RPMI7951 (cell line): ENCODE results near the genes ZNF282, KRBA1 and ATP6V0E2.

GRCh38 chr7:149195067-149196225, at the start of gene ZNF282:
TSS of gene ZNF282 (plus strand) at chr7:149195546.
- RAMPAGE, long total RNA: no peak

- RAMPAGE, long total RNA: no peak
Observed at GRCh38 chr7:149196691-149197111, 1.4 kb downstream of the ZNF282 start.

DNA sequence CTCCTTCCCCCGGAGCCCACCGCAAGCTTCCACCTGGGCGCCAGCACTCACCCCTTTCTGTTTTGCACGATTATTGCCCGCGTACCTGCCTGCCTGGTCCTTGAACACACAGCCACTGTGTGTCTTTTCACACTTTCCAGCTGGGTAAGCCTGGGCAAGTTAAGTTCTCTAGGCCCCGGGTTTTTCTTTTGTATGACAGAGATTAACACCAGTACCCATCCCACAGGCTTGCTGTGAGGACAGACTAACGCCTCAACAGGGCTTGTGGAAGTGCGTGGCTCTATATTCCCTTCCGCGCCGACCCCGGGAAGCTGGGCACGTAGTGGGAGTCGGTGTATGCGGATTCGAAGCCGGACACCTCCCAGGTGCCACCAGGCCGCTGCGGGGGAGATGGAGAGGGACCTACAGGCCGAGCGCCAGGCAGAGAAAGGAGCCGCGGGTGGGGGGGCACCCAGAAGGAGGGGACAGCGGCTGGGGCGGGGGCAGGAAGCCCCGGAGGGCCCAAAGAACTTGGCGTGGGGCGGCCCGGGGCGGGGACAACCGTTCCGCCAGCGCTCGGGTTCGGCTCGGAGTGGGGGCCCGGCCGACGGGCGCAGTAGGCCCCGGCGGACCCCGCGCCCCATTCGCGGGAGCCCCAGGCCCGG, 731 bp downstream of the ZNF746 start:
- RAMPAGE, long total RNA: no peak

GRCh38 chr7:149582397-149583392, 85.1 kb upstream of the ZNF746 start:
- RAMPAGE, long total RNA: no peak

DNA sequence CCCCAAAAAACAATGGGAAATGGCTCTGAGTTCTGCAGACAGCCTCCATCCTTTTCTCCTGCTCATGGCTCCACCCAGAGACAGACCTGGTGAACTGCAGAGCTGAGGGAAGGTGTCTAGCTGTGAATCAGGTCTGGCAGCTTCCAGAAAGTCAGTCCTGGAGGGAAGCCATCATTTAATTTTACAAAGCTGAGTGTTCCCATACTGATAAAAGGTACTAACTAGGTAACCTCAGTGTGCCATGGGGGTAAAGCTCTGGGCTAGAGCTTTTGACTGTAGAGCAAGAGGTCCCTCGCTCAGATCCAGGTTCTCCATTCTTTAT, 101.4 kb upstream of the ZNF746 start:
- RAMPAGE, long total RNA: no peak

DNA sequence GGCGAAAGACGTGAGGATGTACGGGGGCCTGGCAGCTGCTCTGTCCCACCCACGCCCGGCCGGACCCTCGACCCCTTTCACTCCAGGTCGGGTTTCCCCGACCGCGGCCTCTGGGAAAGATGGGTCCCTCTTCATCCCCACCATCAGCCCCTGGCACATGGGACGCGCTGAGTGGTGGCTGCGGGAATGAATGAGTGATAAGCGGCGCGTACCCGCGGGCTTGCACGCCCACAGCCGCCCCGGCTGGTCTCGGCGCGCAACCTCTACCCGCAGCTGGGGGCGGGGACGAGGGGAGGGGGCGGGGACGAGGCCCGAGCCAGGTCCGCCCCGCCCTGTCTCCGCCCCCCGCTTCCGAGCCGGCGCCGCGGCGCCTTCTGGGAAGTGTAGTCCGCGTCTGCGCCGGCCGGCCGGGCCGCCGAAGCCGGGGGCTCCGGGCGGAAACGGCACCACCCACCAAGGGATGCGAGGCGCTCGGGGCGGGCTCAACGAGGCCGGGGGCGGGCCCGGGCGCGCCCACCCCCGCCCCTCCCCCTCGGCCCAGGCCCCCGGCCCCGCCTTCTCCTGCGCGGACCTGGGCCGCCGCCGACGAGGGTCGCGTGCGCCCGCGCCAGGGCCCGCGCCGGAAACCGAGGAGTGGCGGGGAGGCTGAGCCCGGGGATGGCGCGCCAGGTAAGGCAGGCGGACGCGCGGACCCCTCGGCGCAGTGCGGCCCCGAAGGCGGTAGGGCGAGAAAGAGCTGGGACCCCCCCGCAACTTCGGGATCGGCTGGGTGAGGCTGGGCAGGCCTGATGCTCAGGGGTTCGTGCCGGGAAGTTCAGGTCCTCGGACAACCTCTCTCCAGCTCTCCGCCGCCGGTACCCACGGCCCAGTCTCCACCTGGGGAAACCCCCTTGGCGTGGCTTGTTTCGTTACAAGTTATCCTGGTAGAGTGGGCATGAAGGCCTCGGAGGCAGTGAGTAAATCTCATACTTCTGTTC, at the start of gene KRBA1:
Gene KRBA1, plus strand, starts transcription at position 554 of the 977 bp plus-strand sequence.
- RAMPAGE, long total RNA: no peak

DNA sequence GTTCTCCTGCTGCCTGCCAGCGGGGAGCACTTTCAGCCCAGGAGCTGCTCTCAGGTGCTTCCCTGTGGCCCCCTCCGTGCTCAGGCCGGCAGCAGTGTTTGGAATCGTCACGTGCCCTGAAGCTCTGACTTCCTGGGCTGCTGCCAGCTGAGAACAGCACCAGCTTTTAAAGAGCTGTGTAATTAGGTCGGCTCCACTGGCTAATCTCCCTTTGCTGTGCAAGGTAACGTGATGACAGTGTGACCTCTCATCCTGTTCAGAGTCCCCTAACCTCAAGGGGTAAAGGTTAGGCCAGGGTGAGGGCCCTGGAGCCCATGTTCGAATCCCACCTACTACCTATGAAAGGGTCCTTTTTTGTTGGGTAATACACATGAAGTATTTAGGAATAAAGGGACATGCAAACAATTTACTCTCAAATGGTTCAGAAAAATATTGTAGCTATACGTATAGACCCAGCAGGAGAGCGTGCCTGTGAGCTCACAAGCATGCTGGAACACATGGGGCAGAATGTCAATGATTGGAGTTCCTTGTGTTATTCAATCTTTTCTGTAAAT, 16.6 kb downstream of the ZNF862 start:
- RAMPAGE, long total RNA: no peak

- RAMPAGE, long total RNA: no peak
Observed at GRCh38 chr7:149855263-149855826, 17.2 kb downstream of the ZNF862 start.

GRCh38 chr7:149873665-149874168, at the start of gene ATP6V0E2:
TSS of gene ATP6V0E2 (plus strand) at chr7:149873969.
- RAMPAGE, long total RNA: no peak

- RAMPAGE, long total RNA: no peak
Observed at GRCh38 chr7:150053054-150053341, 179.2 kb downstream of the ATP6V0E2 start.

DNA sequence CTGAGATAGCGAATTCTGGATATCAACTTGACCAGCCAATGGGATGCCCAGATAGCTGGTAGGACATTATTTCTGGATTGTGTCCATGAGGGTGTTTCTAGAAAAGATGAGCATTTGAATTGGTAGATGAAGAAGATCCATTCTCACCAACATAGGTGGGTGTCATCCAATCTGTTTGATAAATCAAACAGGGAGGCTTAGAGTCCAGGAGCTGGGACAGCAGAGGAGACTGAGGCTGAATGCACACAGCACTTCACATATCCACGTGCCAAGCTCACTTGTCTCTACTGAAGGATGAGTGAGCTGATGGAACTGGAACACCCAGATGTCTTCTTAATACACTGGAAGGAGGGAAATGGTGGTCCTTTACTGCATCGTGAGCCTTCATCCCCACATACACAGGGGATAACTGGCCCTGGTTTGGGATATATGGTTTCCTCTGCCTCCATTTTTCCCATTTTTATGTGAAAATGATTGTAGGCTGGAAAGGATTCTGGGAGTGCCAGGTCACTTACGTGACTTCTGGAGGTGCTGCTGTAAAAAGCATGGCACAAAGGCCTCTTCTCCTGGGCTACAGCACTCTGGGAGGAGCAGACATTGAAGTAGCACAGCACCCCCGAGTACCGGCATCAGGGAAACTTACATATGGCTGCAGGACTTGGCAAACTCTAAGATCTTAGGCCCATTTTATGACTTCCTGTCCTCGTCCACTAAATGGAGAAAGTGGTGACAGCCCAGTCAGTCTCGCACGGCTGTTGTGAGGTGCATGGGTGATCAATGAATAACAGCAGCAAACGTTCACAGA, 205.1 kb downstream of the ATP6V0E2 start:
- RAMPAGE, long total RNA: no peak

DNA sequence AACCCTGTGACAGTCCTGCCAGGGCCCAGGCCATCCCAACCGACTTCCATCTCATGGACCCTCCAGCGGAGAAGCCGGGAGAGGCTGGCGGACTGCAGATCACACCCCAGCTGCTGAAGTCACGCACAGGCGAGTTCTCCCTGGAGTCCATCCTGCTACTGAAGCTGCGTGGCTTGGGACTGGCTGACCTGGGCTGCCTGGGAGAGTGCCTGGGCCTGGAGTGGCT, 4.7 kb downstream of the RARRES2 start:
- RAMPAGE, long total RNA: no peak

- RAMPAGE, long total RNA: no peak
Observed at GRCh38 chr7:150371538-150372242, 3.1 kb downstream of the REPIN1 start.

DNA sequence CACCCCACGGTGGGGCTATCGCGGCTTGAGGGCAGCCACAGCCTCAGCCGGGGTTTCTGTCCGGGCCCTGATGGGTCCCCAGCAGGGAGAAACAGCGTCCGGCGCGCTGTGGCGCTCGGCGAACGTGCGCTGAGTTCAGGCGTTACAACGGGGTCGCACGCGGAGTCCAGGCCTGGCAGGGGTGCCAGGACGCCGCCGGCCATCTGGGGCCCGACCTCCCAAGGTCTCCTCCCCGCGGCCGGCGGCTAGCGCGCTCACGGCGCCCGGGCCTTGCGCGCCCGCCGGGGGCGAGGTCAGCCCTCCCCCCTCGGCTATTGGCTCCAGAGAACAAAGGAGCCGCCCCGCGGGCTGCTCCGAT, 307 bp upstream of the ZNF775 start:
- RAMPAGE, long total RNA: no peak

DNA sequence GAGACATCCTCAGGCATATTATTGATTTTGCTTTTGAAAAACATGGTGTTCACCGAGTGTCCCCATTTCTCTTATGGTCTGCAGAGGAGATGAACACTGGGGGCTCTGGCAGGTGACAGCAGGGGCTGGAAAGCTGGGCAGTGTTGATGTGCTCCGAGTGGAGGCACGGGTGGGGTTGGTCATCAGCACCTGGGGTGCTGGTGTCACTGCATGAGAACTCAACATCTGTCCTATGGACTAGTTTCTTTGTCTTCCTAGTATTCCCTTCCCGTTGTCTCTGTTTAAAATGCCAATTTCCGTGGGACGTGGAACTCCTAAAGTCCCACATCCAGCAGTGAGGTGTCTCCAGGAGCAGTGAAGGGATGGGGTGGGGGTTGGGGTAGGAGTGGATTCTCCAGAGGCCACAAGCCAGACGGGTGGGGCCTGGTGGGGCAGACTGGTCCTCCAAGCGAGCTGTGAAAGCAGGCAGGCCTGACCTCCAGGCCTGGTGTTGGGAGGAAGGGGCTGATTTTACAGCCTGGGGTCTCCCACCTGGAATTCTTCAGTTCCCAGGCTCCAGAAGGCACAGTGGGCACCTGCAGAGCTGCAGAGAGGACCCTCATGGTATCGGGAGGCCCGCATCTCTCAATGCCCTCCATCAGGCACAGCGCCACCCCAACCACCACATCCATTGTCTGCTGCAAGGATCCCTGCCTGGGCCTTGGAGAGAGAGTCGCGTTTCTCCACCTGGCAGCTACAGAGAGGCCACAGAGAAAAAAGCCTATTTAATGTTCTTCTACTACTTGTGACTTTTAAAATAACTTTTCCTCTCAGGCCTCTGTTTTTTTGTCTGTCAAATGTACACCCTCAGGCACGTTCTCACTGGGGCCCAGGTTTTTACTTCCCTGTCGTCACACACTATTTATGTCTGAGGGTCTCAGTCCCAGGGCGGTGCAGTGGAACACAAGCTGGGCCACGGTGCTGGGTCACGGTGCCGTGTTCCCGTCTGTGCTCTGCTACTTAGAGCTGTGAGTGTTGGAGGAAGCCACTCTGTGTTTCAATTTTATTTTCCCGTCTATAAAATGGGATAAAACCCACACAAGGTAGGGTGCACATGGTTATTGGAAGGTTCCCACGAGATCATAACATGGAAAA, 1.7 kb upstream of the ENSG00000284691 start:
- RAMPAGE, long total RNA: no peak

- RAMPAGE, long total RNA: no peak
Observed at GRCh38 chr7:150453262-150453758, 2.9 kb downstream of the GIMAP8 start.

GRCh38 chr7:150480830-150481532, 30.6 kb downstream of the GIMAP8 start:
- RAMPAGE, long total RNA: no peak

GRCh38 chr7:150663820-150664428, 21.6 kb upstream of the GIMAP2 start:
- RAMPAGE, long total RNA: no peak

GRCh38 chr7:150676653-150677048, 8.9 kb upstream of the GIMAP2 start:
- RAMPAGE, long total RNA: no peak

DNA sequence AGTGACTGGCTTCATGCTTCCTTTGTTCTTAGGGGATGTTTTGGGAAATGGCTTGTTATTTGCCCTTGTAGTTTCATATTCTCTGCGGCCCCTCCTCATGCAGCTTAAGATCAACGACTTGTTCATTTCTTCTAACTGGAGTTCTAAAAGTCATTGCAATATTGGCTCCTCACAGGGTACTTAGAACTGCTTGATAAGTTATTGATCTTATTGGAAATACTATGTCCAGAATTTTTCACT, 8.5 kb upstream of the GIMAP2 start:
- RAMPAGE, long total RNA: no peak